Metastatic Lung Carcinoma in the Adrenal Gland (tissue), 1 donor: ENCODE results near the genes SPATA5L1, SLC24A5 and MYEF2.

DNA sequence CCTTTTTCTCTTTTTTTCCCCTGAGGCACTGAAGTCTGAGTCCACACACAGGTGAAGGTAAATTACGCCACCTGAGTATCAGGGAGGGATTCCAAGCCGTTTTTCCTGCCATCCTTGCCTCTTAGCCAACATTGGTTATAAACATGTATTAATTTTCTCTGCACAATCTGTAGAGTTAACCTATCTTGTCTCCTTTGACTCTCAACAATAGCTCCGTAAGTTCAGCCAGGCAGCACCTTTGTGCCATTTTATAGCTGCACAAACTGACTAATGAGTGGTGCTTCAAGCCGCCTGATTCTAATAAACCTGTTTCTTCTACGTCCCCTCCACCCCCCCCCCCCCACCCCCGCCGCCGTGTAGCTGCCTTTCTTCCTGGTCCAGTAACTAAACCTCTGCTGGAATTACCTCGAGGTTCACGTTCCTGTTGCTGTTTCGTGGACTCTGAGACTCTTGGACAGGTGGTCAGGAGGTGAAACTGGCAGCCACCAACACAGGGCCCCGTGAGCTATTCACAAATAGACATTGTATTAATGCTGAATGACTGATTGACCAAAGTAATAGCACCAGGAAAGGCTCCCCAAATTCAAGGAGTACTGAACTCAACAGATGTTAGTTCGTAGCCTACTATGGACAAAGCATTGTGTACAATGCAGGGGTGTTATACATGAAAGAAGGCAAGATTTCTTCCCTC lies 73.8 kb downstream of the TRIM69 start:
- PRO-cap, result no peak

- PRO-cap, result no peak
These were observed 94.3 kb downstream of the TRIM69 start for GRCh38 chr15:44830419-44831283.

DNA sequence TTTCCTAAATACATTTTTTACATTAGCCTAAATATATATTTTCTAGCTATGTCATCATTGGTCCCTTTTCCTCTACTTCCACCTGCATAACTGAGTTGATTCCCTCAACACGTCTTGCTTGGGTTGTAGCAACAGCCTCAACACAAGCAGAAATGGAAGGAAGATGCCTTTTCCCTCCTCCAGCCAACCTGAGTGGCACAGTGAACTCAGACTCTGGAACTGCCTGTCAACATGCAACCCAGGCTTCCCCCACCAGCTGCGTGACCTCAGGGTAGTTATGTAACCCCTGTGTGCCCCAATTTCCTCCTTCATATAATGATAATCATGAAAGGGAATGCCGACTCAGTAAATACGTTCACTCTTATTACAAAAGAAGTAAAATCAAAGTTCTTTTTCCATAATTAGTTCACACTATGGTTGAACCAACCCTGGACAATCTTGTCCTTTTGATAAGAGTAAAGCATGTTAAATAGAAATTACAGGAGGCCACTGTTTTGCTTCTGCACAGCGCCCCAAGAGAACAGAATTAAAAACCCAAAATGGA lies 101.7 kb upstream of the TERB2 start:
- PRO-cap, result no peak

DNA sequence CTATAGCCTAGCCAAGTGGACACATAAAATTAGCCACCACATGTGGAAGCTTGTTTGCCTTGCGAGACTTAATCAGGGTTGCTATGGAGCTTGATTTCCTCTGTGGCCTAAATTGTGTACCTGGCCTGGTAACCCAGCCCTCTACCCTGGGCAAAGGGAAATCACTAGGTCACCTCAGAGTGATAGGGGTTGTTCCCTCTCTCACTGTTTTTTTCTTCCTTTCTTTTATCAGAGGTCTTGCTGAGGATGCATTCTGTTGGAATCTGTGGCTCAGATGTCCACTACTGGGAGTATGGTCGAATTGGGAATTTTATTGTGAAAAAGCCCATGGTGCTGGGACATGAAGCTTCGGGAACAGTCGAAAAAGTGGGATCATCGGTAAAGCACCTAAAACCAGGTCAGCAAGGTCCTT lies 20.0 kb downstream of the SORD start:
- PRO-cap, result no peak

- PRO-cap, result no peak
These were observed 1.3 kb downstream of the SLC28A2 start for GRCh38 chr15:45253254-45253810.

- PRO-cap, result no peak
These were observed 62.5 kb downstream of the SLC28A2 start for GRCh38 chr15:45314435-45314943.

- PRO-cap, result no peak
These were observed 4.9 kb upstream of the SPATA5L1 start for GRCh38 chr15:45397077-45397770.

DNA sequence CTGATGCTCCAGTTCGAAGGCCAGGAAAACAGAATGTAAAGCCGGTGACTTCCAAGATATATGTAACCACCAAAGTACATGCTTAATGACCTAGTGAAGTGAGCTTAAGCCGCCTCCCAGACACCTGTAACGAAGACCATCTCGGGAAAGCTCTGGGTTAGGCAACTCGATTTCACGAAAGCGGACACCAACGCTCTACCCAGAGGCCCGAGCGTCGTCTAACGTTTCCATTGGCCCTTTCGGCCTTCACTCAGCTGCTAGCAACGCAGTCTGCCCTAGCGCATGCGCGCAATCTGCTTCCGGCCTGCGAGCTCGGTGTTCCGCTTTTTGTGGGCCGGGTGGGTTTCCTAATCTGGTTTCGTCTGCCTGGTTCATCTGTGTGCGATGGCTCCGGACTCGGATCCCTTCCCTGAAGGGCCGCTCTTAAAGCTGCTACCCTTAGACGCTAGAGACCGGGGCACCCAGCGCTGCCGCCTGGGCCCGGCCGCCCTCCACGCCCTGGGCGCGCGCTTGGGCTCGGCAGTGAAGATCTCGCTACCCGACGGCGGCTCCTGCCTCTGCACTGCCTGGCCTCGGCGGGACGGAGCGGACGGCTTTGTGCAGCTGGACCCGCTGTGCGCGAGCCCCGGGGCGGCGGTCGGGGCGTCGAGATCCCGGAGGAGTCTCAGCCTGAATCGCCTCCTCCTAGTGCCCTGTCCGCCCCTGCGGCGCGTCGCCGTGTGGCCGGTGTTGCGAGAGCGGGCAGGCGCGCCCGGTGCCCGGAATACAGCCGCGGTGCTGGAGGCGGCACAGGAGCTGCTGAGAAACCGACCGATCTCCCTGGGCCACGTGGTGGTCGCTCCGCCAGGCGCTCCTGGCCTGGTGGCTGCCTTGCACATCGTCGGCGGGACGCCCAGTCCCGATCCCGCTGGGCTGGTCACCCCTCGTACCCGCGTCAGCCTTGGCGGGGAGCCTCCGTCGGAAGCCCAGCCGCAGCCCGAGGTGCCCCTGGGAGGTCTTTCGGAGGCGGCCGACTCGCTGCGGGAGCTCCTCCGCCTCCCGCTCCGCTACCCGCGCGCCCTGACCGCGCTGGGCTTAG lies at the start of gene SPATA5L1:
Gene SPATA5L1 (plus strand): TSS at position 291 of the 1,078 bp plus-strand sequence.
- PRO-cap, result bidirectional peak, plus-strand start at position 291 of the sequence, minus-strand start at position 176 of the sequence

DNA sequence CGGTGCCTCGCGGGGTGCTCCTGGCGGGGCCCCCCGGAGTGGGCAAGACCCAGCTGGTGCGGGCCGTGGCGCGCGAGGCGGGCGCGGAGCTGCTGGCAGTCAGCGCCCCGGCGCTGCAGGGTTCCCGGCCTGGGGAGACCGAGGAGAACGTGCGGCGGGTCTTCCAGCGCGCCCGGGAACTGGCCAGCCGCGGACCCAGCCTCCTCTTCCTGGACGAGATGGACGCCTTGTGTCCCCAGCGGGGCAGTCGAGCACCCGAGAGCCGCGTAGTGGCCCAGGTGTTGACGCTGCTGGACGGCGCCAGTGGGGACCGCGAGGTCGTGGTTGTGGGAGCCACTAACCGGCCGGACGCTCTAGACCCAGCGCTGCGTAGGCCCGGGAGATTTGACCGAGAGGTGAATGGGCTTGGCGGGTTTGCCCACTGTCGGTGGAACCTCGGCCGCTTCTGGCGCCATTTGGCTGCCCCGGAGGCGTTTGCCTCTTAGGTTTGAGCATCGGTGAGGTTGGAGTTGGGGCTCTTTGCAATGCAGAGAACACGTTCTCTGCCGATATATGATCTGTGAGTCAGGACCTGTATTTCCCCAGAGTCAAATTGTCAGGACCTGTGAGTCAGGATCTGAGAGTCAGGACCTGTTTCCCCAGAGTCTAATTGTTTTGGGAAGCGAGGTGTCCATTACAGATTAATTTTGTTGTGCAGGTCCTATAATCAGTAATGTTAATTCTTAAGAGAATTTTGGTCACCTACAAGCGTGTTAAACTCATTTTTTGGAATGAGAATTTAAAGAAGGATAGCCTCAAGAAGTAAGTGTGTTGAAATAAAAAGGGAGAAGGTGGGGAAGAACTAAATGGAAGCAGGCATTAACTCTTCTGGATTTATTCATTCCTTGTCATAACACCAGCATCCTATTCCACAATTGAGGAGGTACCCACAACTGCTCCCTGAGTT lies 1.3 kb downstream of the SPATA5L1 start:
- PRO-cap, result unidirectional peak, minus-strand start at position 181 of the sequence; unidirectional peak, minus-strand start at position 447 of the sequence

- PRO-cap, result no peak
These were observed 13.4 kb downstream of the SPATA5L1 start for GRCh38 chr15:45415373-45416077.

DNA sequence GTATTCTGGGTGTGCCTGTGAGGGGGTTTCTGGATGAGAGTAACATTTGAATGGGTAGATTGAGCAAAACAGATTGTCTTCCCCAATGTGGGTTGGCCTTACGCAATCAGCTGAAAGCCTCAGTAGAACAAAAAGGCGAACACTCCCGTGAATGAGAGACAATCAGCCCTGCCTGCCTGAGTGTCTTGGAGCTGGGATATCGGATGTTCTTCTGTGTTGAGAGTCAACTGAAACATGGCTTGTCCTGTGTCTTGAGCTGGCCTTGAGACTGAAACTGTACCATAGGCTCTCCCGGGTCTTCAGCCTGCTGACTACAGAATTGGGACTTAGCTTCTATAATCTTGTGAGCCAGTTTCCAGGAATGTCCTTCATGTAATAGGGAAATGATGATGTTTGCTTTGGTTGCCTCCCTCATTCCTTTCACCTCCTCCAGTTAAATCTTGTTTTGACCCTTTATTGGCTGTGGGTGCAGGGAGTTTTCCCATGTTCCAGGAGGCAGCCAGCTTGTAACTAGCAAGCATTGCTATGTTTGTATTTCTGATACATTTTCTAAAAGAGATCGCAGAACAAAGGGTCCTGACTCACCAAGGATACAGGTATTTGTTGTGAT lies 10.7 kb downstream of the SQOR start:
- PRO-cap, result bidirectional peak, plus-strand start at position 484 of the sequence, minus-strand start at position 337 of the sequence

DNA sequence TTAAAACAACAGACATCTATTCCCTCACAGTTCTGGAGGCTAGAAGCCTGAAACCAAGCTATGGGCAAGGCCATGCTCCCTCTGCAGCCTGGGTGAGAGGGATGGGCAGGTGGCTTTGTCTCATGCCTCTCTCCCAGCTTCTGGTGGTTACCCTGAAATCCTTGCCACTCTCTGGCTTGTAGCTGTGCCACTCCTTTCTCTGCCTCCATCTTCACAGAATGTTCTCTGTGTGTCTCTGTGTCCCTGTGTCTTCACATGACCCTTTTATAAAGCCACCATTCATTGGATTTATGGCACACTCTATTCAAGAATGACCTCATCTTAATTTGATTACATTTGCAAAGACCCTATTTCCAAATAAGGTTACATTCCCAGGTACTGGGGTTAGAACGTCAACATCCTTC lies 24.6 kb downstream of the SQOR start:
- PRO-cap, result no peak

GRCh38 chr15:46969878-46970286 lies 747.4 kb upstream of the SEMA6D start:
- PRO-cap, result no peak

DNA sequence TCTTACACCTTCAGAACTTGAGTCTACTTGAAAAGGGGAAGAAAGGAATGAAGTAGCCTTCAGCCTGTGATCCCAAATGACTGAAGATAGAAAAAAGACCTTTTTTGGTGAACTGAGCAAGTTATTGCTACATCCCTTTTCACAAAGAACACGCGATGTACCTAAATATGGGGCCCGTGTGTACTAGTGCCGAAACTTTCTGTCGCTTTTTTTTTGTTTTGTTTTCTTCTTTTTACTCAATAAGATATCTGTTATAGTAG lies 4.9 kb downstream of the SEMA6D start:
- PRO-cap, result no peak

GRCh38 chr15:47756787-47757290 lies 39.5 kb downstream of the SEMA6D start:
- PRO-cap, result no peak

DNA sequence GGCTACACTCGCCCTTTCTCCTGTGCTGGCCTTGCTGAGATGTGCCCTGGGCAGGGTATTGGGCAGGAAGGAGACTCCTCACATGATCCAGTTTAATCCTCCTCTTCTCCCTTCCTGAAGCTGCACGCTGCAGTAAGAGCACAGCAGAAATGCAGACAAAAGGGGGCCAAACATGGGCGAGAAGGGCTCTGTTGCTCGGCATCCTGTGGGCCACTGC lies at the start of gene SLC24A5:
Gene SLC24A5 (plus strand): TSS at position 95 of the 217 bp plus-strand sequence.
- PRO-cap, result no peak

- PRO-cap, result unidirectional peak, minus-strand start at chr15:48178295; unidirectional peak, minus-strand start at chr15:48178353
These were observed at the start of gene MYEF2 for GRCh38 chr15:48177560-48178753. TSS of gene MYEF2 (minus strand) at chr15:48178295.

GRCh38 chr15:48533856-48534429 lies 111.6 kb downstream of the FBN1 start:
- PRO-cap, result no peak

- PRO-cap, result no peak
These were observed 16.2 kb downstream of the CEP152 start for GRCh38 chr15:48794537-48795285.

GRCh38 chr15:48985083-48985417 lies 21.3 kb upstream of the SHC4 start:
- PRO-cap, result no peak